Jurkat, Clone E6-1 (cell line): ENCODE measurements around a stretch of chr12.

- RRBS, result no CpG with 5 or more reads among the region's 4 CpGs
These were observed 532 bp upstream of the FKBP11 start for GRCh38 chr12:48925881-48926166.

DNA sequence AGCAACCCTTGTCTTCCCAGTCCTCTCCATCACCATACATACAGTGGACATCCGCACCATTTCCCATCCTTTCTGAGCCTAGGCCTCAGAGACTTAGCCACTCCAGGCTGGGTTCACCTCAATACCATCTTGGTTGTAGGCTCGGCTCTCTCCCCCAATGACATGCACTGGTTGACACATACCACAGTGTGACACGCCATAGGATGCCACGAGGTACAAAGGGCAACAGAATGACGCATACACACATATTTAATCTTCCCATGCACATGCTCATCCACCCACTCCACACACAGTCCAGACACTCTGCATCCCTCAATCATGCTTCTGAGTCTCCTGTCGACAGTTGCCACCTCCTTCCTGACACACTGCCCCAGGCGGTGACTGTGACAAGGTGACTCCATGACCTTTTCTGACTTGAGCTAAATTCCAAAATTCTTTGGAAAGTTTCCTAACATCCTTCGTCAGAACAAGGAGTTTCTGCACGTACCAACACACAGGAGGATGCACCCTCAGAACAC, 873 bp upstream of the WNT1 start:
- RRBS, result no CpG with 5 or more reads among the region's 9 CpGs

- RRBS, result no CpG with 5 or more reads among the region's 9 CpGs
These were observed 1.1 kb upstream of the PRKAG1 start for GRCh38 chr12:49019495-49020297.

- RRBS, result no CpG with 5 or more reads among the region's 14 CpGs
These were observed 14.4 kb downstream of the KMT2D start for GRCh38 chr12:49045977-49046732.

DNA sequence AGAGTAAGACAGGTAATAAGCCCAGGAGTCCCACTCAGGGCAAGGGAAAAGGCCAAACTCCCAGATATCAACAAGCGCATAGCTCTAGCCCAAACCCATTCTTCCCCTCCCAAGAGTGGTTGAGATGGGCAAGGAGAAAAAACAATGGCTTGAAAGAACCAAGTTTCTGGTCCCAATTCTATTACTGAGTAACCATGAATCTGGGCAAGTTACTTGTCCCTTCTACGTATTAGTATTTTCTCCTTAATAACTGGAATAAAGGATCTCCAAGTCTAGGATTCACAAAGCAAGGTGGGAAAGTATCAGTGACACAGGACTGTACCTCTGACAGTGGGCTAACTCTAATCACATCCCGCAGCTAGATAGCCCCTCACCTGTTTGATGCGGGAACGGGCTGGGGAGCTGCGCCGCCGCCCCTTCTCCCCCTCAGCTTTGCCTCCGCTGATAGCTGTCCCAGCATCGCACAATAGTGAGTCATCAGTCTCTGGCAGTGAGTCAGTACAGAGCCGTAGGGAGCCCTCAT, 11.2 kb downstream of the KMT2D start:
- RRBS, result no CpG with 5 or more reads among the region's 11 CpGs

DNA sequence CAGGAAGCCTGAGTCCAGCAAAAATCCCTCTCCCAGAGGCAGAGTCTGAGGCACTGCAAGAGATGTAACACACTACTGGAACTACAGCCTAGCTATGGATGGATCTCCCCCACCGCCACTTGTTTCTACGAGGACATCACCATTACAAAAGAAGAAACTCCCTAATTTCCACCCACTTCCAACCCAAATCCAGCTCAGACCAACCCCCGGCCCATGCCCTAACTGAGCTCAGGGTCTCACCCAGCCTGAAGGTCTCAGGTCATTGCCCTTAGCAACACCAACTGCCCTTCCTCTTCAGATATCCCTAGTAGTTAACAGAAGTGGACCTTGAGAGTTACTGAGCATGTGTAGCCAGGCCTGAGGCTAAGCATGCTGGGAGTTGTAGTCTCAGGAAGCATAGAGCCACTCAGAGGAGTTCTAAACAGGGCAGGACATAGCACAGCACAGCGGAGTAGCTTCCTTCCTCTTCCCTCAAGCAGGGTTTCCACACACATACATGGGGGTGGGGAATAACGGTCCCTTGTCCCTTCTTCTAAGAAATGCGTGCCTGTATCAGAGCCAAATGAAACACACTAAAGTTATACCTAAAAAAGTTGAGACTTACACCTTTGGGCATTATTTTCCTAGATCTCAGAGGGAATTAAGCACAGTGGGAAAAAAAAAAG, 4.7 kb downstream of the KMT2D start:
- RRBS, result no CpG with 5 or more reads among the region's 6 CpGs

DNA sequence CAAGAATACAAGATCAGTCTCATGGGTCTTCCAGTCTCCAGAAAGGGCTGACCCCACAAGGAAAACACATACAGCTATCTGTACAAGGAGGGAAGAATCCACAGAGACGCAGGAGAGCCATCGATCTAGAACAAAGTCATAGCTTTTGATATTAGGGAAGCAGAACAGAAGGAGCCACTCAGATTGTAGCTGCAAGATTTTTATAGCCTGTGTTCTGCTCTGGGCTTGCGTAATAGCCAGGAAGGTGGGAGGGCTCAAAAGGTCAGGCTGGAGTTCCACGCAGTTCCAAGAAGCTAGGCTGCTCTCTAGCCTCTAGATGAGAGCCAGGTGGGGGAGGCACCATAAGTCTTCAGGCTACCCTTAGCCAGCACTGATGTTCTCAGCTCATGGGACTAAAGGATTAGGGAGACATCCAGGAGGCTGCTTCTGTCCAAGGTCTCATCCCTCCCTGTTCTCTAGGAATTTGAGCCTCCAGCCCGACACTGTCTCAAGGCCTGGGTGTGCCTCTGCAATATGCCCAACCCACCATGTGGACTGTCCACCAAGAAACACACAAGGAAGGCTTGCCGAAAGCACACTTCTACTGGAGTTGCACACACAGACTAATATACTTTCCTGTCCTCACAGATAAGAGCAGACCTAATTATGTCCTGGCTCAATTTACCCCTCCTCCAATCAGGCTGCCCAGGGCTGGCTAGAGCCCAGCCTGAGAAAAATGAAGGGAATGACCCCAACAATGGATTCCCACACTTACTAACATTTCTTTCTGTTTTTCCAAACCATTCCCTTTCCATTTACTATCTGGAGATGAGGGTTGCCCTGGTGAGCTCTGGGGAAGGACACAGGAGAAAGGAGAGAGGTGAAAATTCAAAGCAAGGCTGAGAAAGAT, 1.6 kb downstream of the LMBR1L start:
- RRBS, result no CpG with 5 or more reads among the region's 6 CpGs

- RRBS, result no CpG with 5 or more reads among the region's 29 CpGs
These were observed 793 bp downstream of the LMBR1L start for GRCh38 chr12:49109708-49110399.

GRCh38 chr12:49129698-49130026, 1.5 kb downstream of the TUBA1B start:
- RRBS, result no CpG with 5 or more reads among the region's 6 CpGs

DNA sequence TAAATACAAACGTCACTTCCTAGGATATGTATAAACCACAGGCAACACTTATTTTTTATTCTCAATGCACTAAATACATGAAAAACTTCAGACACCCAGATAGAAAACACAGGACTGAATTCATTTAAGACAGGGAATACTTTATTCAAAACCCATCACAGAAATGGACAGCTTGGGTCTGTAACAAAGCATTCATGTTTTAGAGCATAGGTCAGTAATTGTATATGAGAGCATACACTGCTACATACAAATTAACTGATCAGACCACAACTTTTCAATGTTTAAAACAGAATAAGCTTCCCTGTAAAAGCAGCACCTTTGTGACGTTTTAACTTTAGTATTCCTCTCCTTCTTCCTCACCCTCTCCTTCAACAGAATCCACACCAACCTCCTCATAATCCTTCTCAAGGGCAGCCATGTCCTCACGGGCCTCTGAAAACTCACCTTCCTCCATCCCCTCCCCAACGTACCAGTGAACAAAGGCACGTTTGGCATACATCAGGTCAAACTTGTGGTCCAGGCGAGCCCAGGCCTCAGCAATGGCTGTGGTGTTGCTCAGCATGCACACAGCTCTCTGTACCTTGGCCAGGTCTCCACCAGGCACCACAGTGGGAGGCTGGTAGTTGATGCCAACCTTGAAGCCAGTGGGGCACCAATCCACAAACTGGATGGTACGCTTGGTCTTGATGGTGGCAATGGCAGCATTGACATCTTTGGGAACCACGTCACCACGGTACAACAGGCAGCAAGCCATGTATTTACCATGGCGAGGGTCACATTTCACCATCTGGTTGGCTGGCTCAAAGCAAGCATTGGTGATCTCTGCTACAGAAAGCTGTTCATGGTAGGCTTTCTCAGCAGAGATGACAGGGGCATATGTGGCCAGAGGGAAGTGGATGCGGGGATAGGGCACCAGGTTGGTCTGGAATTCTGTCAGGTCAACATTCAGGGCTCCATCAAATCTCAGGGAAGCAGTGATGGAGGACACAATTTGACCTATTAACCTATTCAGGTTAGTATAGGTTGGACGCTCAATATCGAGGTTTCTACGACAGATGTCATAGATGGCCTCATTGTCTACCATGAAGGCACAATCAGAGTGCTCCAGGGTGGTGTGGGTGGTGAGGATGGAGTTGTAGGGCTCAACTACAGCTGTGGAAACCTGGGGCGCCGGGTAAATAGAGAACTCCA, 3.8 kb downstream of the TUBA1A start:
- RRBS, result no CpG with 5 or more reads among the region's 16 CpGs

DNA sequence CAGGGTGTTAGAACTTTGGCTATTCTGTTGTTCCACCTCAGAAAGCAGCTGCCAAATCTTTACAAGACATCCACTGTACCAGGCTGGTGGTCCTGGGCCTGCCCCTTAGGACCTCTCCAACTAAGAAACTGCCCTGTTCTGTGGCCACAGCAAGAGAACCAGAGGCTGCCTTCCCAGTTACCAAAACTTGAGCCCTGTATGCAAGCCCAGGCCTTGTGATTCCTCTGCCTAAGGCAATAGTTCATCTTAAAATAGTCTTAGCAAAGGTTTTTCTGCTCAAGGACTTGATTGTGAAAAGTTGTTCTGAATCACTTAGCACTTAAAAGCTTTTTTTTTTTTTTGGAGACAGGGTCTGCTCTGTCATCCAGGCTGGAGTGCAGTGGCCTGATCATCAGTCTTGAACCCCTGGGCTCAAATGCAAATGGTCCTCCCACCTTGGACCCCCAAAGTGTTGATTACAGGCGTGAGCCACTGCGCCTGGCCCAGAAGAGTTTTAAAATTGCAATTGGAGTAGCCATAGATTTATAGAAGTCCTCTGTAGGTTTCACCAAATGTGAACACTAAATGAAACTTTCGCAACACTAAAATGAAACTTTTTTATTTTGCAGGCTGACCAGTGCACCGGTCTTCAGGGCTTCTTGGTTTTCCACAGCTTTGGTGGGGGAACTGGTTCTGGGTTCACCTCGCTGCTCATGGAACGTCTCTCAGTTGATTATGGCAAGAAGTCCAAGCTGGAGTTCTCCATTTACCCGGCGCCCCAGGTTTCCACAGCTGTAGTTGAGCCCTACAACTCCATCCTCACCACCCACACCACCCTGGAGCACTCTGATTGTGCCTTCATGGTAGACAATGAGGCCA, 7.0 kb downstream of the TUBA1C start:
- RRBS, result no CpG with 5 or more reads among the region's 8 CpGs

DNA sequence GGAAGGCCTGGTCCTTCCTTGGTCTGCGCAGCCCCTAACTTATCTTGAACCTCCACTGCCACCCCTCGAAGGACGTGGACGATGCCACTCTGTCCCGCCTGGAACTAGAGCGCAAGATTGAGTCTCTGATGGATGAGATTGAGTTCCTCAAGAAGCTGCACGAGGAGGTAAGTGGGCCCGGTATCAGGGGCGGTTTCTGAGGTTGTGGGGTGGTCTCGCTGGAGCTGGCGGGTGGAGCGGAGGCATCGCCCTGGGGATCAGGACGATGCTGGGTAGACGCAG, 1.4 kb downstream of the PRPH start:
- RRBS, result 50% methylated on average over 2 of the region's 15 CpGs

DNA sequence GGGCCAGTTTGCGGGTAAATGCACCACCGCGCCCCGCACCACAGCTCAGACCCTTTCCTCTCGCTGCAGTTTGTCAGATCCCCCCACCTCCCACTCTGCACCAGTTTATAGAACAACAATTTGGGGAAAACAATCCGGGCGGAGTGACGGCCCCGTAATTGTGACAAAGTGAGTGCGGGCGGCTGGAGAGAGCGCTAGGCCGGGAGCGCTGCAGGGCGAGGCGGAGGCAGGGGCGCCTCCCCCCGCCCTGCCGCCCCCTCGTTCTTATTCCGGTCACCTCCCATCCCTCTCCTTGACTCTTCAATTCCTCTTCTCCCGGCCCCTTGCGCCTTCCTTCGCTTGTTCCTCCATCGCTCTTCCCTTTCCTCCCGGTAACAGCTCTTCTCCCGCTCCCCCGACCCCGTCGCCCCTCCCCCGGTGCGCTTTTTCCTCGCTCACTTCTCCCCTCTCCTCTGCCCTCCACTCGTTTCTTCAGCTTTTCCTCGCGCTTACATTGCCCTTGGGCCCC, 659 bp upstream of the DNAJC22 start:
- RRBS, result 60% methylated on average over 21 of the region's 36 CpGs

DNA sequence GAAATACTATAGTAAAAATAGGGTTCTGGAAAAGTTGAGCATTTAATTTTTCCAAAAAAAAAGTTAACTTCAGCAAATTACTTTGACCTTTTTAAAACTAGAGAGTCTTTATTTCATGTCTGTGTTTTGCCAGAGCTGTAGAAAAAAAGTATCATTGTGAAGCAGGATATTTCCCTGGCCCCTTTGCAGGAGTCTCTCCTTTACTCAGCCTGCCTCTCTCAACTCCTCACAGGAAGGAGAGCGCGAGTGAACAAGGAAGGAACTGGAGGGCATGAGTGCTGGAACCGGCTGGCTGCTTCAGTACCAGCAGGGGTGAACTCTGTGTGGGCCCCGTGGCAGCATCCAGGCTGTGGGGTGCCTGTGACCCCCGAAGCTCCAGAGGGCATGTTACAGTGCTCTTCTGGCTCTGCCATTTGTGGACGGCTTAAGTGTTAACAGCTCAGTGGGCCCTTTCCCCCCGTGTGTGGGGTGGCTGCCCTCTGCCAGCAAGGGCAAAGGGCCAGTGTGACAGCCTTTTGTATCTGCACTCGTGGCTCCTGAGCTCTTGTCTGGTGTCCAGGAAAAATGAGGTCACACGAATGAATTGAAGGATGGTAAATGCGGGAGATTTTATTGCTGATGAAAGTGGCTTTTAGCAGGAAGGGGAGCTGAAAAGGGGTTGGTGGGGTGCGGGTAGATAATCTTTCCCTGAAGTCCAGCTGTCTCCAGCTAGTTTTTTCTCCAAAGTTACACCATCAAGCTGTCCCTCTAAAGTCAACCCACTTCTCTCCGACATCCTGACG, 76.6 kb upstream of the KCNH3 start:
- RRBS, result no CpG with 5 or more reads among the region's 13 CpGs

DNA sequence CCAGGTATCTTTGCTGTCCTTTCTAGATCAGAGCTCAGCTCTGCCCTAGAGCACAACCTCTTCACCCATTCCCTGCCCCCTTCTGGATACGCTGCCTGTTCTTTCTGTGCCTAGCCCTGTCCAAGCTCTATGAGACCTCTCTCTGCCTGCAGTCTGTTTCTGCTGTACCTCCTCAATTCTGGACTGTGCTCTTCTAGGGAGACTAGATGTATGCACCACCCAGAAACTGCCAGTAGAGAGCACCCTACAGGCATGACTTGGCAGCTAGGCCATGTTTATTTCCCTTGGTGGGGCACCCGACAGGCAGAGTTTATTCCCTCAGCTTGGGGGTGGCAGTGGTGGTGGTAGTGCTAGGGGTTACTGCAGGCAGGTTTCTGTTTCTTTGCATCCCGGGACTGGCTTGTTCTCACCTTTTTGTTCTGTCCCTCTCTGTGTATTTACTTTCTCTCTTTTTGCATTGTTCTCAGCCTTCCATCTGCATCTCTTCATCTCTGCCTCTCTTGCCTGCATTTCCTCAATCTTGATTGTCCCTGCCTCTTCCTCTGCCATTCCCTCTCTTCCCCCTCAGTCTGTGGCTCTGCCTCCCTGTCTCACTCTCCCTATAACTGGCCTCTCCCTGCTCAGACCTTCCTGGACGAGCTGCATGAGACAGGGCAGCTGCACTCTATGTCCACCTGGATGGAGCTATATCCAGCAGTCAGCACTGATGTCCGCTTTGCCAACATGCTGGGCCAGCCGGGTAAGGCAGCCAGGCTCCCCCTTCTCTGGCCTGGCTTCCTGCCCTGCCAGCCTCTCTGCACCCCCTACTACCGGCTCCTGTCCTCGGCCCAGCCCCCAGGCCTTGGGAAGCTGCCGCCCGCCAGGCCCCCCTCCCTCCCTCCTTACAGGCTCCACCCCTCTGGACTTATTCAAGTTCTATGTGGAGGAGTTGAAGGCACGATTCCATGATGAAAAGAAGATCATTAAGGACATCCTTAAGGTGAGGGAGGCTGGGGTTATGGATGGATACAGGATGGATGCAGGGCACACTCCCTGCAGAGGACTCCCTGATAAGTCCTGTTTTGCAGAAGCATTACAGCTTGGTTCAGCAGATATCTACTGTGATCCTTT, 13.8 kb downstream of the PRPF40B start:
- RRBS, result 75% methylated on average over 2 of the region's 11 CpGs

GRCh38 chr12:49641814-49642192, 18.4 kb downstream of the PRPF40B start:
- RRBS, result no CpG with 5 or more reads among the region's 10 CpGs

DNA sequence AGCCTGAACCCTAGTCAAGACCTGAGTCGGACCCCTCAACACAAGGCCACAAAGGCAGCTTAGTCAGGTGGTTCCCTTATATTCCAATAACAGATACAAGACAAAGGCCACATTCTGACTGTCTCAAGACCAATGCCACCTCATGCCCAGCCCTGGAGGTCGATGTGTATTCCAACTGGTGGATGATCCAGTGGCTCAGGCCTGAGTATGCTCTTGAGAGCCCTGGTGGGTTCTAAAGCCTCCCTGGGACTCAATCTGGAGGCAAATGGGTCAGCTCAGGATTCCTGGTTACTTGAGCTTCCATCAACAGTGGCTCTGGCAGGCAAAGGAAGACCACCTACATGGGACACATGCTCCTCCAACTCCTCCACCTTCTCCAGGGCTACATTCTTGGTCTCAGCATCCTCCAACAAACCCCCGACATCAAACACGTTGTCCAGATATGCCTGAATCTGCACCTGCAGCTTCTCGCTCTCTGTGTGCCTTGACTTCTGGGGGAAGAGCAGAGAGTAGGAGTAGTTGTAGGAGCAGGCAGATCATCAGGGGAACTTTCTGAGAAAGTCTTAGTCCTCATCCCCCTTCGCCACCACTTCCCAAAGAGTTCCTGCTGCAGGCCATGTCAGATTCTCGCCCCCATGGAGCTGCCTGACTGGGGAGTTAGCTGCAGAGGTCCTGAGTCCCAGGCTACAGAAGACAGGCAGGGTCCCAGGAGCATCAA, 30.2 kb downstream of the PRPF40B start:
- RRBS, result no CpG with 5 or more reads among the region's 7 CpGs

GRCh38 chr12:49670801-49671897, 36.1 kb downstream of the FMNL3 start:
- RRBS, result no CpG with 5 or more reads among the region's 6 CpGs

- RRBS, result 3% methylated on average over 12 of the region's 19 CpGs
These were observed 426 bp upstream of the FMNL3 start for GRCh38 chr12:49707677-49707985.

DNA sequence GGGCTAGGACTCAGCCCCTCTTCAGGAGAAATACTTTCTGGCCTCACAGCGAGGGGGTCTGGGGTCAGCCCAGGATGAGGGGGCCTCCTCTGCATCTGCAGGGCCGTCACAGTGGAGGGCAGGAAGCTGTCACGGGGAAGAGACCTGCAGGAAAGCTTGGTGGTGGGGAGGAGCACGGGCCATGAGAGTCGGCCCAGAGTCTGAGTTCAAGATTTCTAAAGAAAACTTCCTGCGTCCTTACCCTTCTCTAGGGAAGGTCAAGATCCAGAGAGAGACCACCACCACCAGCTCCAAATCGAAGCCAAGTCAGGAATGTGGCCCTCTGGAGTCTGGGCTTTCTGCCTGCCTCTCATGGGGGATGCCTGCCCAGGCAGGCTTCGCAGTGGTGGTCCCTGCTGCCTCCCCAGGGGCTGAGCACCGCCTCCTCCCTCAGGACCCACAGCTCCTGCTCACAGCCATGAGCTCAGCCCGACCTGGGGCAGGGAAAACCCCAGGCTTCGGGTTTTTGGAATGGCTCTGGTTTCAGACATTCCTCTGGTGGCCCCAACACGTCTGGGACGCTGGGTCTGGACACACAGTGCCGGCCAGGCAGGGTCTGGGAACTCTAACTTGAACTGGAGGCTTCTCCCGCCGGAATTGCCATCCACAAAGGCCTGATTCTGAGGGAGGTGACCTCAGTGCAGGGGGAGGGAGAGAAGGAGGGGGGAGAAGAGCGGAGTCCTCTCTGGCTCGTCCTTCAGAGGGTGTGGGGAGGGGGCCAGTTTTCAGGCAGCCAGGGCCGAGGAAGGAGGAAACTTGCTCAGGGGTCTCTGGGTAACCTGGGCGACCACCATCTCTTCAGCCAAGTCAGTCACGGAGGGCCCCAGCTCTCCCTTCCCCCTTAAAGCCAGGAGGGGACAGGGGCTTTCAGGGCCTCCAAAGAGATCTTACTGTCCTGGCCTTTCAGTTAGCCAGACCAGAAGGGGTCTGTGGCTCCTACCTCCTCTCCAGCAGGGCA, 19.6 kb downstream of the NCKAP5L start:
- RRBS, result no CpG with 5 or more reads among the region's 21 CpGs